K562 (cell line): ENCODE measurements around a stretch of chr17.

GRCh38 chr17:49390035-49390424, 24.7 kb downstream of the PHB1 start:
- RAMPAGE, long total RNA: no peak
- RRBS: no CpG with 5 or more reads among the region's 4 CpGs
PRO-cap:
- standard: no peak
- CoPRO, capped RNA only, 2 experiments: no peak in any of the 2 experiments
- CoPRO, capped and uncapped RNA, 2 experiments: no peak in any of the 2 experiments
- CoPRO, uncapped RNA only, 2 experiments: no peak in any of the 2 experiments
CAGE:
- cytosol, long polyA plus RNA: no peak
- long polyA plus RNA: no peak
- nucleolus, long total RNA: no peak
- nucleus, long polyA plus RNA: no peak

GRCh38 chr17:49408913-49409555, 5.6 kb downstream of the PHB1 start:
- RAMPAGE, long total RNA: no peak
- RRBS: no CpG with 5 or more reads among the region's 20 CpGs
PRO-cap:
- standard: no peak
- CoPRO, capped RNA only, 2 experiments: no peak in any of the 2 experiments
- CoPRO, capped and uncapped RNA, 2 experiments: no peak in any of the 2 experiments
- CoPRO, uncapped RNA only, 2 experiments: no peak in any of the 2 experiments
CAGE:
- cytosol, long polyA plus RNA: no peak
- long polyA plus RNA: no peak
- nucleolus, long total RNA: no peak
- nucleus, long polyA plus RNA: no peak

GRCh38 chr17:49495710-49496470, 797 bp downstream of the NGFR start:
- RAMPAGE, long total RNA: no peak
- RRBS: 12% methylated on average over 23 of the region's 61 CpGs
PRO-cap:
- standard: no peak
- CoPRO, capped RNA only, 2 experiments: no peak in any of the 2 experiments
- CoPRO, capped and uncapped RNA, 2 experiments: no peak in any of the 2 experiments
- CoPRO, uncapped RNA only, 2 experiments: no peak in any of the 2 experiments
CAGE:
- cytosol, long polyA plus RNA: no peak
- long polyA plus RNA: no peak
- nucleolus, long total RNA: no peak
- nucleus, long polyA plus RNA: no peak

DNA sequence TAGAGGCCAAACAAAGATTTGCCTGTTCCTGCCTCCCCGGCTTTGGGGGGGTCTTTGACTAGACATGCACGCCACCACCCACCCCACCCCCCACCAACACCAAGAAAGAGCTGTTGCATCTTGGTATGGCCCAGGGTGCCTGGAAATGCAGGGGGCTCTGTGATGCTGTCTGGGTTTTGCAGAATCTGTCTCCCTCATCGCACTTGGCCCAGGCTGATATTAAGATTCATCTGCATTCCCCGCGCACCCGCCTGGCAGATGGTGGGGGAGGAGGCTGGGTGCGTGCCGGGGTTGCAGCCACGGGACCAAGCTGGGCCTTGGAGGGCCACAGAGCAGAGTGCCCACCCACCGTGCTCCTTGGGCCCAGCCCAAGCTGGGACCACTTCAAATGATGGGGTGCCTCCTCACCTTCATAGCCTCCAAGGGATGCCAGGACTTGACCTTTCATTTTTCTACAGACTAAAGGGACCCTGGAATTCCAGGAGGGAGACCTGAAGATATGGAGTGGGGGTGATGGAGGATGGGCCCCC, 1.2 kb upstream of the NXPH3 start:
- RAMPAGE, long total RNA: no peak
- RRBS: 24% methylated on average over 1 of the region's 10 CpGs
PRO-cap:
- standard: no peak
- CoPRO, capped RNA only, 2 experiments: no peak in any of the 2 experiments
- CoPRO, capped and uncapped RNA, 2 experiments: no peak in any of the 2 experiments
- CoPRO, uncapped RNA only, 2 experiments: no peak in any of the 2 experiments
CAGE:
- cytosol, long polyA plus RNA: no peak
- long polyA plus RNA: no peak
- nucleolus, long total RNA: no peak
- nucleus, long polyA plus RNA: no peak

- RAMPAGE, long total RNA: no peak
- RRBS: 4% methylated on average over 17 of the region's 43 CpGs
PRO-cap:
- standard: no peak
- CoPRO, capped RNA only, 2 experiments: no peak in any of the 2 experiments
- CoPRO, capped and uncapped RNA, 2 experiments: no peak in any of the 2 experiments
- CoPRO, uncapped RNA only, 2 experiments: no peak in any of the 2 experiments
CAGE:
- cytosol, long polyA plus RNA: no peak
- long polyA plus RNA: no peak
- nucleolus, long total RNA: no peak
- nucleus, long polyA plus RNA: no peak
Observed at GRCh38 chr17:49576590-49577102, 975 bp downstream of the NXPH3 start.

DNA sequence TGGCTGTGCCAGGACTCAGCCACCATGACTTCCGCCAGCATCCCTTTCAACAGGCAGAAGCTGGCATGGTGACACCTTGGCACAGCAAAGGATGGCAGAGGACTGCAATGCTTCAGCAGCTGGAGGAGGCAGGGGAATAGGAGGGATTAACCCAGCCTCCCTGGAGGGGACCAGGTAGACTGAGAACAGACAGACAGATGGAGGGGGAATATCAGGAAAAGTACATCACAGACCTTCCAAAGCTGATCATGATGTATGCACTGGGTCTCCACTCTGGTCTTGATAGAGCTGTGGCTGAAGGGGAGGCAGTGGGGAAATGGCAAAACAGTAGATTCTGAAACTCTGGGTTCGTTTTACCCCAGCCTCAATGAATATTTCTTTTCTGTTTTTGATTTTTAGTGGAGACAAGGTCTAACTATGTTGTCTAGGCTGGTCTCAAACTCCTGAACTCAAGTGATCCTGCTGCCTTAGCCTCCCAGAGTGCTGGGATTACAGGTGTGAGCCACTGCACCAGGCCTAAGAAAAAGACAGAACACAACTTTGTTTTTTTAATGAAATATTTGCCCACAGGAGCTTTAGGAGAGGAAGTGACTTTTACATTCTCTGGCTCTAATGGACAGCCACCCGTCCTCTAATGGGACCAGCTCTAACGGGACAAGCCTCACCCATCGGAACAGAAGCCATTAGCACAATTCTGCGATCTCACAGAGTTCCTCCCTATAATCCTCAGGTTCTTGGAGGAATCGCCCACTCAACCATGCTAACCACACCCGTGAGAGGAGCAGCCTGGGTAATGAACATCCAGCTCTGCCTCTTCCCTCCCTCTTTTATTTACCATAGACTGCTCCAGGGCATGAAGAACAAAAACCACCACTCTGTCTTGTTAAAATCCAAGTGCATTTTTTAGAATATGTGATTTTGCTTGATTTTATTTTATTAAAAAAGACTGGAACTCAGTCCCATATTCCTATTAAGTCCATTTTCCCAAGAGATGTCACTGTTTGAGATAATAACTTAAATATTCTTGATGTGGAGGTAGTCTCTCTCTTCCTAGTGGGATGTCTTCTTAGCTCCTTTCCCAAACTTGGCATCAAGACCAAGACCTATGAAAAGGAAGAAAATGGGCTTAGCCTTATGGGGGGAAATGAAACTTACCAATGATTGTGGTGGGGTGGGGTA, 7.0 kb downstream of the SLC35B1 start:
- RAMPAGE, long total RNA: no peak
- RRBS: no CpG with 5 or more reads among the region's 8 CpGs
PRO-cap:
- standard: no peak
- CoPRO, capped RNA only, 2 experiments: no peak in any of the 2 experiments
- CoPRO, capped and uncapped RNA, 2 experiments: no peak in any of the 2 experiments
- CoPRO, uncapped RNA only, 2 experiments: peak in 2 of 2 experiments; most common plus-strand start position 578 of the sequence (in 1); most common minus-strand start position 373 of the sequence (in 2)
CAGE:
- cytosol, long polyA plus RNA: no peak
- long polyA plus RNA: no peak
- nucleolus, long total RNA: no peak
- nucleus, long polyA plus RNA: no peak

GRCh38 chr17:49708631-49709410, 1.1 kb upstream of the SLC35B1 start:
- RAMPAGE, long total RNA: no peak
- RRBS: no CpG with 5 or more reads among the region's 19 CpGs
PRO-cap:
- standard: unidirectional peak, minus-strand start at chr17:49709166
- CoPRO, capped RNA only, 2 experiments: no peak in any of the 2 experiments
- CoPRO, capped and uncapped RNA, 2 experiments: no peak in any of the 2 experiments
- CoPRO, uncapped RNA only, 2 experiments: peak in 1 of 2 experiments; most common plus-strand start chr17:49709003 (in 1); most common minus-strand start chr17:49708696 (in 1)
CAGE:
- cytosol, long polyA plus RNA: no peak
- long polyA plus RNA: no peak
- nucleolus, long total RNA: no peak
- nucleus, long polyA plus RNA: no peak

DNA sequence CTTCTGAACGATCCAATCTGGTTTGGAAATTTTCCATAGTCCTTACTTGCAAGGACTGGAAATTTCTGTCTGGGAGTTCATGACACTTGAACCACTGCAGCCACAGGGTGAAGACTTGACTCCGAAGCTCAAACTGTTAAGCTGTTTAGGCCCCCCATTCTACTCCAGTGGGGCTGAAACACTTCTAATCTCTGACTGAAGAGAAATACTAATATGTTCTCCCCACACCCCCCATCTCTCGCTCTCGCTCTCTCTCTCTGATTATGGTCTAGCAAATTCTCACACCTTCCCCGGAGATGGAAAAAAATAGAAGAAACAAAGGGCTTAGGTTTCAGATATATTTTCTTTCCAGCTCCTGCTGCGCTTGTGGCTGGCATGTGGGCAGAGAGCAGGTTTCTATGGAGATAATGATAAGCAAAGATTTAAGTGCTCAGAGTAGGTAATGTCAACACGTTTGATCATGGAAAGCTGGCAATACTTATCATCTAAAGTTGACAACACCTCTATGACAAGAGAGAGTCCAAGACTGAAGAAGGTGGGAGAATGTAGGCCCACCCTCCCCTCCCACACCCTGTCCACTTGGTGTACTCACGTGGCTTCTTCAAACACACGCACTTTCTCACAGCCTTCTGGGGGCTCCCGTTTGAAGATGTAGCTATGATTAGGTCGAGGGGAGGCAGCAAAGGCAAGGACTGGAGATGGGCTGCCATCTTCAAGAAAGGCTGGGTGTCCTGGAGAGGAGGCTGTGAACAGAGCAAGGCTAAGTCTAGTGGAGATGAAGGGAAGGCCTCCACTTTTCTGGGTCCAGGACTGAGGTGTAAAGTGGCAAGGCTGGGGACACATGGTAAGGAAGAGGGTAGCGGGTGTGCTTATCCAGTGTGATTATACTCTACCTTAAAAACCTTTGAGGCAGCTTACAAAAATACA, 8.1 kb upstream of the SLC35B1 start:
- RAMPAGE, long total RNA: no peak
- RRBS: no CpG with 5 or more reads among the region's 12 CpGs
PRO-cap:
- standard: no peak
- CoPRO, capped RNA only, 2 experiments: no peak in any of the 2 experiments
- CoPRO, capped and uncapped RNA, 2 experiments: no peak in any of the 2 experiments
- CoPRO, uncapped RNA only, 2 experiments: peak in 1 of 2 experiments; most common minus-strand start position 207 of the sequence (in 1)
CAGE:
- cytosol, long polyA plus RNA: no peak
- long polyA plus RNA: no peak
- nucleolus, long total RNA: no peak
- nucleus, long polyA plus RNA: no peak

DNA sequence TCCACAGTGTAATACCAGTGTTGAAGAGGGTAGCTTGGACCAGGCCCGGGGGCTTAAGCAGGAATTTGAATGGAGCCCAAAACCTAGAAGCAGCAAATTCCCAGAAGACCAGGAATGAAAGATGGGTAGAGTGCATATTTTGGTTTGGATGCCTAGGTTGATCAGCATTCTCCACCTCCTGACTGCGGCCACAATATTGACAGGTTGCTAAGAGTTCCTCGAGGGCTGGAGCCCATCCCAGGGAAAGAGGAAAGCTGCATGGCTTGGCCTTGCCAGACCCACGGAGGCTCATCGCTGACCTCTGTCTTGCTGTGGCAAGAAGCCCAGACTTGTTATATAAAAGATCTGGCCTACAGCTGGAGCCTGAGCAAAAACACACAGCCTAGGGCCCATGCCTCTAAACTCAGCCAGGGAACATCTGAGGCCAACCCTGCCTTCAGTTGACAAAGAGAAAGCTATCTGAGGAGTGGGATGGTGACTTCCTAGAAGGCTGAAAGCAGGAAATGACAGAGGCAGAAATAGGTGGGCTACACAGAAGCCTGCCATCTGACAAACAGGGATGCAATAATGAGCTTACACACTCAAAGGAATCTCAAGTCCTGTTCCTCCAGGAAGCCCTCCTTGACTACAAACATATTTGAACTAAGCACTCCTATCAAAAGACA, 22.4 kb upstream of the SLC35B1 start:
- RAMPAGE, long total RNA: no peak
- RRBS: no CpG with 5 or more reads among the region's 5 CpGs
PRO-cap:
- standard: no peak
- CoPRO, capped RNA only, 2 experiments: no peak in any of the 2 experiments
- CoPRO, capped and uncapped RNA, 2 experiments: no peak in any of the 2 experiments
- CoPRO, uncapped RNA only, 2 experiments: peak in 2 of 2 experiments; most common minus-strand start position 55 of the sequence (in 1)
CAGE:
- cytosol, long polyA plus RNA: no peak
- long polyA plus RNA: no peak
- nucleolus, long total RNA: no peak
- nucleus, long polyA plus RNA: no peak

GRCh38 chr17:49764330-49764820, 444 bp upstream of the FAM117A start:
- RAMPAGE, long total RNA: no peak
- RRBS: no CpG with 5 or more reads among the region's 14 CpGs
PRO-cap:
- standard: bidirectional peak, plus-strand start at chr17:49764479, minus-strand start at chr17:49764131; bidirectional peak, plus-strand start at chr17:49764535, minus-strand start at chr17:49764526
- CoPRO, capped RNA only, 2 experiments: peak in 2 of 2 experiments; most common plus-strand start chr17:49764761 (in 1); most common minus-strand start chr17:49764526 (in 2)
- CoPRO, capped and uncapped RNA, 2 experiments: peak in 1 of 2 experiments; most common plus-strand start chr17:49764578 (in 1); most common minus-strand start chr17:49764526 (in 1)
- CoPRO, uncapped RNA only, 2 experiments: peak in 1 of 2 experiments; most common plus-strand start chr17:49764574 (in 1); most common minus-strand start chr17:49764526 (in 1)
CAGE:
- cytosol, long polyA plus RNA: no peak
- long polyA plus RNA: no peak
- nucleolus, long total RNA: no peak
- nucleus, long polyA plus RNA: no peak

DNA sequence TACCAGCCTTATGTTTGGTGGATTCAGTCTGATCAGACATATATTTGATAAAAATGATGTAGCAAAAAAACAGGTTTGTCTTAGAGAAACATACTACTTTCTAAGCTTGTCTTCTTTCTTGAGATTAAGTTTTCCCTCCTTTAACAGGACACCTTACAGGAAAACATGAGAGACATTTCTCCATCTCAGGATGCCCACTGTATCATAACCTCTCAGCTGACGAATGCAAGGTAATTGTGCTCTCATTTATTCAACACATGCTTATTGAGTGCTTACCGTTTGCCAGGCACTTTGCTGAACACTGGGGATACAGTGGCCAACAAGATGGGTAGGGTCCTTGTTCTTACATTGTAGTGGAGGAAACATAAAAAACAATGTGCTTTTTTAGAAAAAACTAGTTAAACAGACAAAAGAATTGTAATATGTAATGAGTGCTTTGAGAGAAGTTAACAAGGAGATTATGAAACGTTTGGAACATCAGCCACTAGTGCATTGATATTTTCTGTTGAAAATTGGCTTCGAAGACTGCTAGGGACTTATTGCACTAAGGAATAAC, 16.8 kb downstream of the KAT7 start:
- RAMPAGE, long total RNA: no peak
- RRBS: no CpG with 5 or more reads among the region's 4 CpGs
PRO-cap:
- standard: no peak
- CoPRO, capped RNA only, 2 experiments: no peak in any of the 2 experiments
- CoPRO, capped and uncapped RNA, 2 experiments: no peak in any of the 2 experiments
- CoPRO, uncapped RNA only, 2 experiments: no peak in any of the 2 experiments
CAGE:
- cytosol, long polyA plus RNA: no peak
- long polyA plus RNA: no peak
- nucleolus, long total RNA: no peak
- nucleus, long polyA plus RNA: no peak

DNA sequence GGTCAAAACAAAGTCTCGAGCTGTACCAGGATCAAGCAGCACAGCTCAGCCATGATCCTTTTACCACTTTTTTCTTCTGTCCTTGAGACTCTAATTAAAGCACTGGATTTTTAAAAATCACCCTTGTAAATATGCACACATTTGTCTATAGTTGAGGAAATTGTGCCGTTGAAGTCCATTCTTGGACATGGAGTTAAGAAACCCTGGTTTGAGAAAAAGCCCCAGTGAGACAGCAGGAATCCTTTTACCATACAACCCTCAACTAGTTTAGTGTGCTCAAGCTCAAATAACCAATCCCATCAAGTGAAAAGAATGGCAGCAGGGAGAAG, 15.5 kb downstream of the TAC4 start:
- RAMPAGE, long total RNA: no peak
- RRBS: no CpG with 5 or more reads among the region's 2 CpGs
PRO-cap:
- standard: no peak
- CoPRO, capped RNA only, 2 experiments: no peak in any of the 2 experiments
- CoPRO, capped and uncapped RNA, 2 experiments: no peak in any of the 2 experiments
- CoPRO, uncapped RNA only, 2 experiments: no peak in any of the 2 experiments
CAGE:
- cytosol, long polyA plus RNA: no peak
- long polyA plus RNA: no peak
- nucleolus, long total RNA: no peak
- nucleus, long polyA plus RNA: no peak

DNA sequence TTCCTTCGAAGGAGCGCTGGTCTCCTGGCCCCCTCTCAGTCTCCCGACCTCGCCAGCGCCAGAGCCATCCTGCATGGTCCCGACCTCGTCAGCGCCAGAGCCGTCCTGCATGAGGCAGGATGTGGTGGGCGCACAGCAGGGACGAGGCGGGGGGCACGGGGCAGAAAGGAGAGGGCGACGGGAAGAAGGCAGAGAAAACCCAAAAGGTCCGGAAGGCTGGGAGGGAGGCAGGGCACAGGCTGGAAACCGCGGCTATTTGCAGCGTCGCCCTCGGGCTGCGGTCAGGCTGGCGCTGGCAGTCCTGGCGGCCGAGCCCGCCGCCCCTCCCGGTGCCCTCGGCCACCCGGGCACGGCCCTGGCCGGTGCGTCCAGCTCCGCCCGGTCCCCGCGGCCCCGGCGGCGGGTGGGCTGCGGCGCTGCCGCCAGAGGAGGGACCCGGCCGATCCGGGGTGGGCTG, 3.0 kb upstream of the TAC4 start:
- RAMPAGE, long total RNA: no peak
- RRBS: 36% methylated on average over 11 of the region's 46 CpGs
PRO-cap:
- standard: no peak
- CoPRO, capped RNA only, 2 experiments: no peak in any of the 2 experiments
- CoPRO, capped and uncapped RNA, 2 experiments: no peak in any of the 2 experiments
- CoPRO, uncapped RNA only, 2 experiments: no peak in any of the 2 experiments
CAGE:
- cytosol, long polyA plus RNA: no peak
- long polyA plus RNA: no peak
- nucleolus, long total RNA: no peak
- nucleus, long polyA plus RNA: no peak

DNA sequence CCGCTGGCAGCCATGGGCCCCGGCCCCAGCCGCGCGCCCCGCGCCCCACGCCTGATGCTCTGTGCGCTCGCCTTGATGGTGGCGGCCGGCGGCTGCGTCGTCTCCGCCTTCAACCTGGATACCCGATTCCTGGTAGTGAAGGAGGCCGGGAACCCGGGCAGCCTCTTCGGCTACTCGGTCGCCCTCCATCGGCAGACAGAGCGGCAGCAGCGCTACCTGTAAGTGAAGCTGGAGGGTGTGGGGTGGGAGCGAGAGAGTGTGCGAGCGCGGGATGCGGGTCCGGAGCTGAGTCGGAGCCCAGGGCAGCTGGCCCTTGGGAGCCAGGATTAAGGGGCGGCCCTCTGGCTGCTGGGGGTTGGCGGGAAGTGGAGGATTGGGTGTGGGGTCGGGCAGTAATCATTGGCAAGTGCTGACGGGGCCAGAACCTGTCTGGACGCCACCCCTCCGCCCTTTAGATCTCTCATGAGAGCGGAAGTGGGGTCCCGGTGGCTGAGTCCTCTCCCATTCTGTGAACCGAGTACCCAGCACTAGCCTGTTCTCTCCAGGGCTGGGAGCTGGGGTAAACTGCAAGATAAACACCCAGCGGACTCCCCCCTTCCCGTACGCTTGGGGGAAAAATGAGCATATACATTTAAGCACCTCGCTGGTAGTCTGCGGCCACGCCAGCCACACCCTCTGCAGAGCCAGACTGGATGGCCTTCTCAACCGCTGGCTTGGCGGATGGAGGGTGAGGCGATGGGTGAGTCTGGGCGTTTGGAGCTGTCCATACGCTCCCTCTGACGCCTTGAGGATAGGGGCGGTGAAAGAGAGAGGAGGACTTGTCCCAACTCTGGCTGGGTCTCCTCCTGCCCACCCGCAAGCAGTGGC, 751 bp downstream of the ITGA3 start:
- RAMPAGE, long total RNA: no peak
- RRBS: 3% methylated on average over 17 of the region's 55 CpGs
PRO-cap:
- standard: no peak
- CoPRO, capped RNA only, 2 experiments: no peak in any of the 2 experiments
- CoPRO, capped and uncapped RNA, 2 experiments: no peak in any of the 2 experiments
- CoPRO, uncapped RNA only, 2 experiments: no peak in any of the 2 experiments
CAGE:
- cytosol, long polyA plus RNA: no peak
- long polyA plus RNA: no peak
- nucleolus, long total RNA: no peak
- nucleus, long polyA plus RNA: no peak

- RAMPAGE, long total RNA: no peak
- RRBS: no CpG with 5 or more reads among the region's 18 CpGs
PRO-cap:
- standard: no peak
- CoPRO, capped RNA only, 2 experiments: no peak in any of the 2 experiments
- CoPRO, capped and uncapped RNA, 2 experiments: no peak in any of the 2 experiments
- CoPRO, uncapped RNA only, 2 experiments: no peak in any of the 2 experiments
CAGE:
- cytosol, long polyA plus RNA: no peak
- long polyA plus RNA: no peak
- nucleolus, long total RNA: no peak
- nucleus, long polyA plus RNA: no peak
Observed at GRCh38 chr17:50088176-50088619, 7.0 kb upstream of the PDK2 start.

GRCh38 chr17:50089541-50090631, 5.3 kb upstream of the PDK2 start:
- RAMPAGE, long total RNA: no peak
- RRBS: no CpG with 5 or more reads among the region's 22 CpGs
PRO-cap:
- standard: no peak
- CoPRO, capped RNA only, 2 experiments: no peak in any of the 2 experiments
- CoPRO, capped and uncapped RNA, 2 experiments: no peak in any of the 2 experiments
- CoPRO, uncapped RNA only, 2 experiments: no peak in any of the 2 experiments
CAGE:
- cytosol, long polyA plus RNA: no peak
- long polyA plus RNA: no peak
- nucleolus, long total RNA: no peak
- nucleus, long polyA plus RNA: no peak

DNA sequence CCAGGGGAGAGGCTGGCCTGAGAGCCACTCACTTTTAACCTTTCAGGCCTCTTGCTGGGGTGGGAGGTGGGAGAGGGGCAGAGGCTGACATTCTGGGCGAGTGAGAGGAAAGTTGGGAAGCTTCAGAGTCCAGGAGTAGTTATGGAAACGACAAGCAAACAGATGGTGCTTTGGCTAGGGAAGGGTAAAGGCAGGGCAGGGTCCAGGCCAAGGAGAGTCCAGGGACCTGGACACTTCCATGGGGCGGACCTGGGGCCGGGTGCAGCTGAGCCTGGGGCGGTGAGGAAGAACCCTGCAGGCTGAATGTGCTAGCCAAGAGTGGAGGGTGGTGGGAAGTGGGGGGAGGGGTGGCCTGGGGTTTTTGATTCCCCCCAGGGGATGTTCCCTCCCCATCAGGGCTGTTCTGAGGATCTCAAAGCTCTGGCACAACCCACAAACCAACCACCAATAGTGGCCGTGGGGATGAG, 2.7 kb downstream of the PPP1R9B start:
- RAMPAGE, long total RNA: no peak
- RRBS: no CpG with 5 or more reads among the region's 6 CpGs
PRO-cap:
- standard: no peak
- CoPRO, capped RNA only, 2 experiments: no peak in any of the 2 experiments
- CoPRO, capped and uncapped RNA, 2 experiments: no peak in any of the 2 experiments
- CoPRO, uncapped RNA only, 2 experiments: no peak in any of the 2 experiments
CAGE:
- cytosol, long polyA plus RNA: no peak
- long polyA plus RNA: no peak
- nucleolus, long total RNA: no peak
- nucleus, long polyA plus RNA: no peak

DNA sequence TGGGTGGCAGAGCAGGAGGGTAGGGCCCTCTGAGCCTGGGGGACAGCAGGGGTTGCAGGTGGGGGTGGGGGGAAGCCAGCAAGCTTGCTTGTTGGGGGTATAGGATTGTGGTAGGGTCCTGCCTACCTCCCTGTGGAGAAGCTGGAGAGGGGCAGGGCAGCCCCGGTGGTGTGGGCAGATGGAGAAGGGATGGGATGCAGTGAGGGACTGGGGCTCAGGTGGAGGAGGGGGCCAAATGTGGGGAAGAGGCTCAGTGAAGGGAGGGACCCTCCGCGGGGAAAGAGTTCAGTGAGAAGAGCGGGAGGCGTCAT, 17.2 kb upstream of the TMEM92 start:
- RAMPAGE, long total RNA: no peak
- RRBS: no CpG with 5 or more reads among the region's 5 CpGs
PRO-cap:
- standard: no peak
- CoPRO, capped RNA only, 2 experiments: no peak in any of the 2 experiments
- CoPRO, capped and uncapped RNA, 2 experiments: no peak in any of the 2 experiments
- CoPRO, uncapped RNA only, 2 experiments: no peak in any of the 2 experiments
CAGE:
- cytosol, long polyA plus RNA: no peak
- long polyA plus RNA: no peak
- nucleolus, long total RNA: no peak
- nucleus, long polyA plus RNA: no peak